Cerebellum (tissue), 5 donors: ENCODE measurements around a stretch of chr6.

DNA sequence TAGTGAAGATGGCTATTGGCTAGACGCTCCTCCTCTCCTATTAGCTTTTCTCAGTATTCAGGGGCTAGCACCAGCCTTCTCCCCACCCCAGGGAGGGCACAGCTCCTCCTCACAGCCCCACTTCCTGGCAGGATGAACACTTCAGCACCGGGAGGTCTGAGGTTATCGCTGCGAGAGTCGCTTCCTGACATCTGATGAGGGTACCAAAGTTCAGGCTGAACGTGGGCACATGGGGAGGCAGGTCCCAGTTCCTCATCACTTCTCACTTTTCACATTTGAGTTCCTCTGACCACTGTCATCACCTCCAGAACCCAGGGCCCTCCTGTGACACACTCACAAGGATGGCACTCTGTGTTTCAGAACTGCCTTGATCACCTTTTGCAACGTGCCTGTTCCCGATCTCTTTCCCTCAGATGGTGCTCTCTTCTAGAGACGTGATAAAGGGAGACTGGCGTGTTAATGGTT is 66.6 kb downstream of the LAMA4 start:
- PRO-cap, 3 experiments: no peak in any of the 3 experiments
- RAMPAGE, long total RNA: no peak

DNA sequence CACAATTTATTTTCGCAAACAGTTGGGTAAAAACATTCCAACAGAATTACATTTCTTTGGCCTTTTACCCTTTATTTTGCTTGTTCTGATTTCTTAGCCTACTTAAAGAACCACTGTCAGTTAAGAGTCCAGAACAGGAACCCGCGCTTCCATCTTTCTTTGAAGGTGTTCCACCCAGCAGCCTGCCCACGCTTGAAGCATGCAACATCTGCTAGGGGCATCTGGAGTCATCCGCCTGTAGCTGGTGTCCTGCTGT is 51.8 kb downstream of the LAMA4 start:
- PRO-cap, 3 experiments: no peak in any of the 3 experiments
- RAMPAGE, long total RNA: no peak

- PRO-cap, 3 experiments: no peak in any of the 3 experiments
- RAMPAGE, long total RNA: no peak
Measured at GRCh38 chr6:112216527-112217672, 37.5 kb downstream of the LAMA4 start.

DNA sequence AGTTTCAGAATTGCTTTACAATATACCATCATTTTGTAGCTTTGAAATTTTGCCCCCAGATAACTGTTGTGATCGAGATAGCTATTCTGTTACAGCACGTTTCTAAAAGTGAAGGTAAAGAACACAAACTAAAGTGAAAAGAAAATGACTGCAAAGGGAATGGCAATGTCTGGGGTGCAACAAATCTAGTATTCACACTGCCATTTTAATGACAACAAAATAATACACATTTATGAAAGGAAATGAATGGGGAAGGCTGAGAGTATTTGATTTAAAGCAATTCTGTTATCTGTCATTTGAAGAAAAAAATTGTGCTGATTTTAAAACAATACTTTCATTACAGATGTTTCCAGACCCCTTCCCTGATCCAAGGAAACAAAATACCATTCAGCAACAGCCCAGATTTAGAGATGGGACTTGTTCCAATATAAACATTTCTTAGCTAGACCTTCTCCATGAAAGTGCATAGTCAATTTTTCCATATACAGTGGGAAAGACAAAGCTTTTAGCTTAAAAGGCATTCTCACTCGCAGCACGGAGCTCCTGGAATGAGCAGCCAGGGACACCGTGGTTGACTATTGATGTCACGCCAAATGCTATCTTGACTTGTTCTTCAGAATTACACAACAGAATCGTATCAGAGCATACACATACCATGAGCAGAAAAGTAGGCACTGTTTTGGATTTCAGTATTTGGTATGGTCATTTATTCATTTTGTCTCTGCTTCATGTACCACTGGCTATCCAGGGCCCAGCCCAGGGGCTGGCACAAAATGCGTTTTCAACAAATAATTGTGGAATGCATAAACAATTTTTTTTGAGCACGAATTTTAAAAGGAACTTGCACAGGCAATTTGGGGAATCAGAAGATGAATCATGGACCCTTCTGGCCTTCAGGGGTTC is 21.5 kb downstream of the LAMA4 start:
- PRO-cap, 3 experiments: no peak in any of the 3 experiments
- RAMPAGE, long total RNA: no peak

DNA sequence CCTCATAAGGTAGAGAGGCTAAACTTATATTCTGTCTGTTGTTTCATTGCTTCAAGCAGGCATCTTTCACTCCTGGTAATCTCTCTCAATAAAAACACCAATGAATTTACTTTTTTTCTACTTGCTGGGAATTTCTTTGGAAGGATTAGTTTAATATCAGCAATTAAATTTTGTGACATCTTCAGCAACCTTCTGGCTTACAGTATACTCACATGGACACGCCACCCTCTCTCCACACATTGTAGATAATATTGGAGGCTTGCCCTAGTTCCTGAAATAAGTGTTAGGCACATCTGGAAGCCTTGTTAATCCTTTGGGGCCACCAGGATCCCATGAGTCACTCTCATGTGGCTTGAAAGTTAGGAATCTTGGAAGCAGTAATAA is 20.7 kb downstream of the LAMA4 start:
- PRO-cap, 3 experiments: no peak in any of the 3 experiments
- RAMPAGE, long total RNA: no peak

- PRO-cap, 3 experiments: no peak in any of the 3 experiments
- RAMPAGE, long total RNA: no peak
Measured at GRCh38 chr6:112235822-112236480, 18.4 kb downstream of the LAMA4 start.

DNA sequence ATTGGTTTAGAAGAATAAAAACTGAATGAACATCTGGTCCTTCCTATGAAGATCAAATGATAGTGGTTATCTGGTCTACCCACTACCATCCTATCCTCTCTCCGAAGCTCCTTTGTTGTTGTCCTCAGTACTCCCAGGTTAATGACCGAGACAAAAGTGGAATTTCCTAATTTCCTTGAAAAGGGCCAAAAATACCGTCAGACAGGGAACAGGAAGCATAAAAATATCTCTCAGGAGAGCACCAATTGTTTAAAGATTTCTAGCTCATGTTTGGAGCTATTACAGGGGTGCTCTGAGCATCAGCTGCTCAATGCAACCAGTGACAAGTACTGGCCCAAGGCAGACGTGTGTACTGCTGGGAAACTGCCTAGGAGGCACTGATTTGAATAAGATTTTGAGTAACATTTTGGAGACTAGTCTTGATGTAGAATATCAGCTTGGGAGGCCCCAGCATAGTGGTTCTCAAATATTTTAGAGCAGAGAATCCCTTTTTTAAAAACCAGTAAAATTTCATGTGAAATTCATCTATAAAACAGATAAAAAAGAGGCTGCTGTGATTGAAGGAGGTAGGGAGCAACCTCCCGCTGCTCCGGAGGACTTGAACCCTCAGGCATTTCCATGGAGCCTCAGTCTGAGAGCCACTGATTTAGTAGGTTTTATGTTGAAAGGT is 17.3 kb downstream of the LAMA4 start:
- PRO-cap, 3 experiments: no peak in any of the 3 experiments
- RAMPAGE, long total RNA: no peak

DNA sequence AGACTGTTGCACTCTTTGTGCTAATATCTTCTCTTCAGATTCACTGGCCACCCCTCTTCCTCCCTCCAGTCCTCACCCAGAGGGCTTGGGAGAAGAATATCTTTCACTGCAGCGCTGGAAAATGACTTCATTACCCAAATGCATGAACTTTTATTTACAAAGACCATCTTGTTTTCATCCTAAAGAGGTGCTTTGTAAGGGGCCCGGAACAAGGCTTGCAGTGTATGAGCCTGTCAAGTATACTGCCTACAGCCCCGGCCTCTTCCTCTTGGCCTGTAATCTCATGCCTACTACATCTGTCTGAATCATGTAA is 525 bp upstream of the LAMA4 start:
- PRO-cap, 3 experiments: no peak in any of the 3 experiments
- RAMPAGE, long total RNA: no peak

DNA sequence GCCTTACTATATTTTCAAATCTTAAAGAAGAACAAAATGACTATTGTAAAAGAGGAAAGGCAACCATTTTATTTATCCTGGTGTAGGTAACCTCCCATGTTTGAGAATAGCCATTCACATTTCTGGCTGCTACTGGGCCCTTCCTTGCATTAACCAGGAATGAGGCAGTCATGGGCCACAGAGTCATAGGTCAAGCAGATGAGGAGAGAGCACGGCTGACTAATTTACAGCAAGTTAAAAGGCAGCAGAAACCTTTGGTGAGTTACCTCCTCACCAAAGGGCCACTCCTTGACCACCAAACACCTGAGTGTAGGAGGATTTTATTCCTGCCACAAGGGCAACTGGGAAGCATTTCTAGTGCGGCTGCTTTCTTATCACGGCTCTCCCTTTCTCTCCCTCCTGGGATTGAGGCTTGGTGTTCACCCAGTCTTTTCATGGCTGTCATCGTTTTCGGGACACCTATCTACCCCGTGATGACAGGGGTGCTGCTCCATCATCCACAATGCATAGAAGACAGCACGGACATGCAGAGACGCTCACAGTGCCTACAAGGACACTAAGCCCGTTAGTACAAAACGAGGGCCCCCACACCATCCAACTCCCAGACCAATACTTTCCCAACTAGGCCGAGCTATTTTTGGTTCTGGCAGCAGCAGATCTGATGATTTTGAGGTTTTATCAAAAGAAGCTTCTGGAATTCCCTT is 4.5 kb upstream of the LAMA4 start:
- PRO-cap, 3 experiments: no peak in any of the 3 experiments
- RAMPAGE, long total RNA: no peak

- PRO-cap, 3 experiments: no peak in any of the 3 experiments
- RAMPAGE, long total RNA: no peak
Measured at GRCh38 chr6:112296297-112296496, 41.8 kb upstream of the LAMA4 start.

DNA sequence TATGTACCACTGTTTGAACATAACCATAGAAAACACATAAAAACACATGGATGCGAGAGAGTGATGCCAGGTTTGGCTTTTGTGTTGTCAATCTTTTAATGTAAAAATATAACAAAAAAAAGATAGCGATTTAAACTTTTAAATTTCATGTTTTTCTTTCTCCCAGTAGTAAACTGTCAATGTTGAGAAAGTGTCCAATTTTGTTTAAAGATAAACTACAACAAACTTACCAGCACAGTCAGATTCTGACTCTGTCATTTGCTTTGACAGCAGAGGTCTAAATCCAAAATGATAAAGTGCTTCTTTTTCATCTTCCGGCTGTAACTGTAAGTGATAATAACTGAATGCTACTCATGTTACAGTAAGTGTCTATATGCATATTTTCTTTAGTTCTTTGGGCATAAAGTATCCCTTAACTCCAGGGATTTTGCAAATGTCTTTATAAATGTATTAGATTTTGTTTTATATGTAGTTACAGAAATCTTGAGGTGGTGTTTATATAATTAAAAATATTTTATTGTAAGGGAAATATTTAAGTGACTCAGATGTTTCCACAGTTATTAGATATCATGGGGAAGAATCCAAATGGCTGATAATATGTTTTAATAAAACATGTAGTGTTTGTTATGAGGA is 610.4 kb downstream of the RFPL4B start:
- PRO-cap, 3 experiments: no peak in any of the 3 experiments
- RAMPAGE, long total RNA: no peak

- PRO-cap, 3 experiments: no peak in any of the 3 experiments
- RAMPAGE, long total RNA: no peak
Measured at GRCh38 chr6:113530833-113531319, 326.3 kb upstream of the MARCKS start.

DNA sequence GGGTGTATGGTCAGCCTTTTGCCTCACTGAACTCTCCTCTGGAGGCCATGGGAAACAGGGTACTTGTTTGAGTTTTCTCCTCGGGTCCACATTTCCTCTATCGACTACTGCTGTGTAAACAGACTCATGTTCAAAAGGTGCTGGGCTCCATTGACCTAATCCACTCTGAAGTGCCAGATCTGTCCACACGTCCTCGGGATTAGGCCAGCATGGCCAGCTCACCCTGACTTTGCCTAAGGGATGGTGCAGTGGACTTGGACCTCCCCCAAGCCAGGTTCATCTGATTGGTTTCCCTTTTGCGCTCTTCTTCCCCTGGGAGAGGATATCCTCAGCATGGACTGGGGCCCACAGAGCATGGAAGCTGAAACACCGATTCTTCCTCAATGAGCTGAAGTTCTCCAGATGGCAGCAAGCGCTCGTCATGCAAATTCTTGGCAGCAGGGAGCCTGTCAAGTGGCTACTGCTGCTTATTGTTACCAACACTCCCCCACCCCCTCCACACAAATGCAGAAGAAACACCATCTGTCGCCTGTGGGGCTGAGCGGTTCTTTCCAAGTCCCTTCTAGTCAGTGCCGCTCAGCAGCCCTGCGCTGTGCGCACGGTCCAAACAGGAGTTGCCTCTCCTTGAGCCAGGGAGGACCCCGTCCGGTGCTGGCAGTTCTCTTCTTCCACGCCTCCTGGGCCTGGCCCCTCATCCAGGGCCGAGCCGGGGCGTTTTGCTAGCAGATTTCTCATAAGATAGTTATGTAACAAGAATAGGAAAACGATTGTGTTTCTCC is 292.5 kb upstream of the MARCKS start:
- PRO-cap, 3 experiments: peak in 1 of 3 experiments; most common plus-strand start position 163 of the sequence (in 1); most common minus-strand start position 172 of the sequence (in 1)
- RAMPAGE, long total RNA: no peak

DNA sequence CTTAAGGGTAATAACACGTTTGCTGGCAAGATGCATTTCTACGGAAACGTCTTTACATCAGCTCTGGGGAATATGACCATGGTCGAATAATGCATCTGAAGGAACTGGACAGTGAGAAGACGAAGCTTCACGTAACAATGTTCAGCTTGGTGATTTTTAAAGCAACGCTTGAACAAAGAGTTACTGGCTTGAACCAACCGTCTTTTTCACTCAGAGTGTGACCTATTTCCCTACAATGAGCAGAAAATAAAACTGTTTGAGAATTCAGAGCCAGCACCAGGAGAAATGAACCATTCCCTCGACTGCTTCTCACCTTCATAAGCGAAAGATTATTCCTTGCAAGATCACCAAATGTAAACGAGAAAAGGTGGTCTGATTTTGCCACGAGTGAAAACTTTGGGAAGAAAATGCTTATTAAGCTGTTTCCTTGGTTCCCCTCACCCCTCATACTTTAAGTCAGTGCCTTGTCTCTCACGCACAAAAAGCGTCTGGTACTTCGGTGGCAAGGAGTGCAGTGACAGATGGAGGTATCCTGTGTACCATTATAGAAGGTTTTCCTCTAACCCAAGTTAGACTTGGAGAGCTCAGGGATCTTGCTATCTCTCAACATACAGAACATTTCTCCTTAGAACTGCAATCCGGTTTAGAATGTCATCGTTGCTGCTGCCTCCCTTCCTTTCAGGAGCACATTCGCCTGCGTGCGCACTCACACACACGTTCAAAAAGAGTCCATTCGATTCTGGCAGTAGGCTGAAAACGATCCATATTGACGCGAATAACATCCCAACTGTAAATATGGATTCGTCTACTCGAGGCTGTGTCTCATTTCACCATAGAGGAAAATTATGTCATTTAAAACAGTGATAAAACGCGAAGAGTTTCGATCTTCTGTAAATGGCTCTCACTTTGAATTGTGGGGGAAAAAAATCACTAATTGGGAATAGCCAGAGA is 1.2 kb upstream of the MARCKS start:
- PRO-cap, 3 experiments: peak in 3 of 3 experiments; most common plus-strand start position 480 of the sequence (in 3); most common minus-strand start position 219 of the sequence (in 1)
- RAMPAGE, long total RNA: no peak

DNA sequence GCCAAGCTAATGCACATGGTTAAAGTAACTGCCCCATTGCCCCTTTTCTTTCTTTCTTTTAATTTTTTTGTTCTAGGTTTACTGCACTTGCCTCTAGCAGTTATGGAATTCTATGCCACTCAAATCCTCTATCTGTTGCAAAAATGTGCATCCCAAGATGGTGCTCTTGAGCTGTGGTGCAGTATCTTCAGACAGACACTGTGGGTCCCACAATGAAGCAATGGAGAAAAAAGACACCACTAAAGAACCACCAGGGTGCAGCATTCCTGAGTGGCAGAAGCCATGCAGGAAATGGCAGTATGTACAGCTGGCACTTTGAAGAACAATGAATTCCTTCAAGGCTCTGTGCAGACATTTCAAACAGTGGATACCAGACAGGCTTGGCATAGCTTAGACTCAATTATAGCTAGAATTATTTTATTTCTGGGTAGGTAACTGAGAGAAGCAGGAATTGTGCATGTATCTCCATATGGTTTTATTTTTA is 23.9 kb upstream of the HDAC2 start:
- PRO-cap, 3 experiments: no peak in any of the 3 experiments
- RAMPAGE, long total RNA: no peak

- PRO-cap, 3 experiments: no peak in any of the 3 experiments
- RAMPAGE, long total RNA: no peak
Measured at GRCh38 chr6:113995580-113996034, 24.7 kb upstream of the HDAC2 start.

GRCh38 chr6:114084369-114084575 is 113.3 kb upstream of the HDAC2 start:
- PRO-cap, 3 experiments: no peak in any of the 3 experiments
- RAMPAGE, long total RNA: no peak

- PRO-cap, 3 experiments: peak in 1 of 3 experiments; most common plus-strand start chr6:115835413 (in 1)
- RAMPAGE, long total RNA: no peak
Measured at GRCh38 chr6:115835278-115835659, 225.4 kb downstream of the FRK start.

GRCh38 chr6:116158452-116158883 is 32.5 kb upstream of the COL10A1 start:
- PRO-cap, 3 experiments: no peak in any of the 3 experiments
- RAMPAGE, long total RNA: no peak

DNA sequence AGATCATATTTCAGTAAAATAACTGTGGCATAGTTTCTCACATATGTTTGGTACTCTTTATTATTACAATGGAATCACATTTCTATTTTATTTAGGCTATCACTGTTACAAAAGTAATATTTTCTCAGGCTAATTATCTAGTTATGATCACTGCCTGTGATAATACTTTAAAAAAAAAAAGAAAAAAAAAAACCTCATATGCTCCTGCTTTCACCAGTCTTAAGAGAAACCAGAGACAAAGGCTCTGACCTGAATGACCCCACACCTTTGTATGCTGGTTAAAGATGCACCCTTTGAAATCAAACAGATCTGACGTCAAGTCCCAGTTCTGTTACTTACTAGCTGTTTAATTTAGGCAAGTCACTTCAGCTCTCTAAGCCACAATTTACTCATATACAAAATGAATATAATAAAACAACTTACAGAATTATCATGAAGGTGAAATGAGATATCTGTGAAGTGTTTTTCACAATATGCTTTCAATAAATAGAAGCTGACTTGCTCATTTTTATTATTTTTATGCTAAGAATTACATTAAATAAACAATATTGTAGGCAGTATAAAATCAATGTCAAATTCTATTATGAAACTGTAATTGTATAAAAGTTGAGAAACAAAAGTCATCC is 10.8 kb downstream of the TSPYL1 start:
- PRO-cap, 3 experiments: no peak in any of the 3 experiments
- RAMPAGE, long total RNA: no peak